Hair follicular keratinocyte (primary cell): ENCODE measurements around the gene TBCEL.

GRCh38 chr11:120527086-120527866, 15.7 kb downstream of the GRIK4 start:
- RAMPAGE, long total RNA = no peak

DNA sequence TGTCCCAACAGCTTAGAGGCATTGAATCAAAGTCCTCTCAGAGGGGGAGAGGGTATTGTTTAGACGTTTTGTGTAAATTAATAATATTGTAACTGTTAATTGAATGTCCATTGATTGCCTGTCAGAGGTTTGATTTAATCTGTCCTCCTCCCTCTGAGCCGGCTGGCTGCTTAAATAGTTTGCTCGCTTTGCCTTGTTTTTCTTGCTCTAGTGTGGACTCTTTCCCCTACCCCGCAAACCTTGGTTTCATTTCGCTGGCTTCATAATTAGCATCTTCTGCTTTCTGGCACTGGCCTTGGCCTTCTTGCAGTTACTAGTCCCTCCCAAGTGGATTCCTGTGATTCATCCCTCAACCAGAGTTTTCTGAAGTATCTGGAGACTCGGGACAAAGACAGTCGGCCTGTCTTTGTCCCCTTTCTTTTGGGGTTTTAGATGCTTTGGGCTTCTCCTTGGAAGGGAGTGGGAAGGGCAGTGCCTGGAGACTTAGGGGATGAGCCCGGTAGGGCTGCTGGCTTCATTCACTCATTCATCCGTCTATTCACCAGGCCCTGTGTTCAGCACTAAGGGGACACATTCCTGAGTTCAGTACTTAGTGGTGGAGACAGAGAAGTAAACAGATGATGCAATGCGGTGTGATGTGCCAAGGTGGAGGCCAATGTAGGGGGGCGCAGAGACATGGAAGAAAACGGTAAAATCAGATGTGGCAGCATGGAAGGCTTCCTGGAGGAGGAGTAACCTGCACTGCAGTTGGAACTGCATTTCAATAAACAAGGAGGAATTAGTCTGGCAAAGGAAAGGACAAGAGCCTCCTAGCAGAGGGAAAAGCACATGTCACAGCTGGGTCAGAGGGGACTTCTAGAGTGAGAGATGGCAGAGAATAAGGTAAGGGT, 21.1 kb downstream of the GRIK4 start:
- RAMPAGE, long total RNA = no peak

DNA sequence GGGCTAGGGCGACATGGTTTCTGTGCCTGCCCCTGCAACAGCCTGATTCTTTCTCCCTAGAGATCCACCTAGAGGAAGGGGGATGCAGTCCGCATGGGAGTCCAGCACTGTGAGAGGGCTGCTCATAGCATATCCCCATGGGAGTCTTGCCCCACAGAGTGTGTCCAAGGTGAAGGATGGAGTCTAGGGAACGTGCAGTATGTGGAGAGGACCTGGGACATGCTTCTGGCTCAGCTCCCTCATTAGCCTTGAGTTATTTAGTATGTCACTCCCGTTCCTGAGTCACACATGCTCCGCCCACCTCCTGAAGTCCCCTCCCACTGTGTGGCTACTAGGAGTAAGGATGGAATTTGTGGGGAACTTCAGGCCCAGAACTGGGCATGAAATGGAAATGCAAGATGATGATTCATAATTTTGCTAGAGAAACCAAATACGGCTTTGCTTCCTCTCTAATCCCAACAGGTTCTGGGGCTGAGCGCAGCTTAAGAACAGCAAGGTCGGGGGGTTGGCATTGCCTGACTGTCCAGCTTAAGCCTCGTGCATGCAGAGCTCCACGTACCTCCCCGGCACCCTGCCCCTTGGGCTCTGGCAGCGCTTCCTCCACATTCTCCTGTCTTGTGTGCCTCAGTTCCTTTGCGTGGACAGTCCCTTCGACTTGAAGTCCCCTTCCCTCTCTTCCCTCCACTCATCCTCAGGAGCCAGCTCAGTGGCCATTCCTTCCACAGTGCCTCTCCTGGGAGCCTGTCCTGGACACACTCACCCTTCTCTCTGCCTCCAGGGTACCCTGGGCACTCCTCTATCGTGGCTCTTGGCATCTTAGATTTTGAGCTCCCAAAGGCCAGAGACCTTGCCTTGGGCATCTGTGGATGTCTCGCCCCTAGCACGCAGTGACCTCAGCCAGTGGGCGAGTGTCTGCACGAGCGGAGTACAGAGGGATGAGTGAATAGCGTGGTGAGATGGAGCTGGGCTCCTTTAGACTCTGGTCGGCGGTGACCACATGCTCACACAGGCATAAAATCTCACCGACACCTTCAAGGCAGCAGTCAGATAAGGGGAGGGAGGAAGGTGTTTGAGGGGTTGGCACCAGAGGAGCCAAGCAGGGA, 35.3 kb downstream of the GRIK4 start:
- RAMPAGE, long total RNA = no peak

DNA sequence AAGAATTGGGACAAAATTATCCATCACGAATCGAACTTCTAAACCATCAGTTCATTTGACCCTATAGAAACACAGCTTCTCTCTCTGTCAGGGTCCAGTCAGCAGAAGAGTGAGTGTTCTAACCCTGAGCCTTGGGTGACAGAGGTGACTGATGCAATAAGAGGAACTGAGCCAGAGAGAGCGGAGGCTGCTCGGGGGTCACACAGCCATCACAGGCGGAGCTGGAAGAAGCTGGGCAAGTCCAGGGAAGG, 184.1 kb upstream of the TBCEL start:
- RAMPAGE, long total RNA = no peak

DNA sequence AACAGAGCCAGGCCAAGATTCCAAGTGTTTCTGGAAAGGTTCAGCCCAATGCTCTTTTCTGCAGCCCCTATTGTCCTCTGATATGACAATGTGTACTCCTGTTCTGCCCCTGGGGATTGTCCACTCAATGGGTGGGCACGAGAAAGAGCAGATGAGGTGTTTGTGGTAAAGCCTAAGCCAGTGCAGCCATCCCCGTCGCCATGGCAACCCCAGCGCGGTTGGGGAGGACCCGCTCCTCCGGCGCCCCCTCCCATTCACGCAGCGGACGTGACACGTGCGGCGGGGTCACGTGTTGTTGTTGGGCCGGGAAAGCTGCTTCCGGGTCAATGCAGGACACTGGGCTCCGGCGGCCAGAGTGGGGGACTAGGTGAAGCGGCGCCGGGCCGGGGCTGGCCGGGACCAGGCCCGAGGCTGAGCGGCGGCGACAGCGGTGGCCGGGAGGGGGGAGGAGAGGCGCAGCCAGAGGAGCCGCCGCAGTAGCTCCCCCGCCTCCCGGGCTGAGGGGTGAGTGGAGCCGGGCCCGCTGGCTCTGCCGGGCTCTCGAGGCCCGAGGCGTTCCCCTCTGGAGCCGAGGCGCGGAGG, at the start of gene TBCEL:
Gene TBCEL, plus strand, starts transcription at position 315 of the 582 bp plus-strand sequence.
- RAMPAGE, long total RNA = no peak

DNA sequence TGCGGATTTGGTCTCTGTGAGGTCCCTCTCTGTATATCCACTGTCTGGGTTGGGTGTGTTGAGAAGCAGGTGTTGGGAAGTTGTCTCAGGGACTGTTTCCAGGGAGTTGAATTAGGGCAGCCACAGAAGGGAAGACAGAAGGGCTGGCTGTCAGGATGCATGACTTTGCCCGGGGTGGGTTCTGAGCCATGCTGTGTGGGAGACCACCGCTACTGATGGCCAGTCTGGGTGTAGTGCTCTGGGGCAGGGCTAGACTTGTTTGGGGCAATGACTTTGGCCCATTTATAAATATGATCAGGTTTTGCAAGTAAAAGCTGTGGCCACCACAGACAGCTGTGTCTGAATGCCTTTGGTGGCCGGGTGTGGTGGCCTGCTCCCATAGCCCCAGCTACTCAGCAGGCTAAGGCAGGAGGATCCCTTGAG, 19.5 kb downstream of the SORL1 start:
- RAMPAGE, long total RNA = no peak

- RAMPAGE, long total RNA = no peak
These were observed 27.3 kb downstream of the SORL1 start for GRCh38 chr11:121479412-121479746.

DNA sequence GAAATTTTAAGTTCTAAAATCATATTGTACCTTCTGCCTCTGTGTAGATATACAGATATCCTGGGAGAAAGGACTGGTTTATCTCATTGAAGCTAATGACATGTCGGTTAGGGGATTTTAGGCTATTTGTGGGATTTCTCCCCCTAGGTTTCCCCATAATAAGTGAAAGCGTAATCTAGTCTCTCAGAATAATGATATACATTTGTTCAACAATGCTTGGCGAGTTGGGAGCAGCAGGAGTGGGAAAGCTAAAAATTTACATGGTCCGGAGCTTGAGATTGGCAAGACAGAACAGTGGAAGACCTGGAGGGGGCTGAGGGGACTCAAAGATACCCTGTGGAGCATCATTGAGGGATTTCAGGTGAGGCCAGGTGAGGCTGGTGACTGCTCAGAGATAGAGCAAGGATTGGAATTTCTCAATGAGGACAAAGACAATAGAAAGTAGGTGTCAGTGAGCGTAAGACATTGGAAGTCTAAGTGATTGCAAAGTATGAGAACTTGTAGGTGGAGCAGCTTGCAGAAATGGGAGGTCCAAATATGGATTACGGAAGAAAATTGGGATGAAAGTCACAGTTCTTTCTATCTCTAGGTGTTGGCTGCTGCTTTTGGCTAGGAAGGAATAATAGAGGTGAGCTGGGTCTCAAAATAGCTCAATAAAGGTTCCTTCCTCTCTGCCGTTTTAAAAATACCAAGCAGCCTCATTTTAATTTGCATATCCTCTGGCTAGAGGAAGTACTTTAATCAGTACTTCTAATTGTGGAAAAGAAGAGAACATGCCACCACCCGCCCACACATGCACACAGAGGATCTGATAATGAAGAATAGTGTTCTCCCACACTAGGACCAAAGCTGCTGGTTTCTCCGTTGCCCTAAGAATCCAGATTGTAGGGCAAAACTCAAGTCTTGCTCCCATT, 42.3 kb downstream of the SORL1 start:
- RAMPAGE, long total RNA = no peak

GRCh38 chr11:121496972-121497534, 44.9 kb downstream of the SORL1 start:
- RAMPAGE, long total RNA = no peak

GRCh38 chr11:121543215-121543917, 91.3 kb downstream of the SORL1 start:
- RAMPAGE, long total RNA = no peak

GRCh38 chr11:121572279-121572859, 120.3 kb downstream of the SORL1 start:
- RAMPAGE, long total RNA = no peak

DNA sequence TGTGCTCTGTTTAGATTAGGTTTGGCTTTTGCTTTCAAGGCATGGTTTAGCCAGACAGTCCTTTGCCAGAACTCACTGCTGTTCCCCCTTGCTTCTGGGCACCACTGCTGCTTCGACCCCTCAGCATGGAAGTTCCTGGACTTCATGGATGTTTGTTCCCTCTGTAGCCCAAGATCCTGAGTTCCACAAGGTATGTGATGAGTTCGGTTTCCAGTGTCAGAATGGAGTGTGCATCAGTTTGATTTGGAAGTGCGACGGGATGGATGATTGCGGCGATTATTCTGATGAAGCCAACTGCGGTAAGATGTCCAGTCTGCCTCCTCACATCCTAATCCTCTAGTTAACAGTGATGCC, 137.0 kb downstream of the SORL1 start:
- RAMPAGE, long total RNA = no peak

GRCh38 chr11:121589768-121590988, 138.1 kb downstream of the SORL1 start:
- RAMPAGE, long total RNA = no peak

DNA sequence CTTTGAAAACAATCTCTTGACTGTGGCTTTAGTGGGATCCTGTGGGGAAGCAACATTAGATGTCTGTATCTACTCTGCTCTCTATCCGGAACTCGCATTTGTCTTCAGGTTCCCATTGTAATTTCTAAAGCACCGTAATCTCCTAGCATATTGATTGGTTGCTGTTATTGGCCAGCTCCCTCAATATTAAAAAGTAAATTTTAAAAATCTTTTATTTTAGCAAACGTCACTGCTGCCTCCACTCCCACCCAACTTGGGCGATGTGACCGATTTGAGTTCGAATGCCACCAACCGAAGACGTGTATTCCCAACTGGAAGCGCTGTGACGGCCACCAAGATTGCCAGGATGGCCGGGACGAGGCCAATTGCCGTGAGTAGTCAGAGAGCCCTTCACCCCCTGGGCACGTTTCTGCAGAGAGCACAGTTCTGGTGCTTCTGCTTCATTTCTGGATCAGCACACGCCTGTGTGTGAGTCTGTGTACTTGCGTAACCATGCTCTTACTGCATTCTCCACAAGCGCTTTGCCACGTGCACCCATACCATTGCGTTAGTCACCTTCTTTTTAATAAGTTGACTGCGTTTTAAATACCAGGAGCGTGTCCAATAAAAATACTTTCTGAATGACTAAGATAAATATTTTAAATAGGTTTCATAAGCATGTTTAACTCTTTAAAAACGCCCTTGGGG, 143.4 kb downstream of the SORL1 start:
- RAMPAGE, long total RNA = no peak

DNA sequence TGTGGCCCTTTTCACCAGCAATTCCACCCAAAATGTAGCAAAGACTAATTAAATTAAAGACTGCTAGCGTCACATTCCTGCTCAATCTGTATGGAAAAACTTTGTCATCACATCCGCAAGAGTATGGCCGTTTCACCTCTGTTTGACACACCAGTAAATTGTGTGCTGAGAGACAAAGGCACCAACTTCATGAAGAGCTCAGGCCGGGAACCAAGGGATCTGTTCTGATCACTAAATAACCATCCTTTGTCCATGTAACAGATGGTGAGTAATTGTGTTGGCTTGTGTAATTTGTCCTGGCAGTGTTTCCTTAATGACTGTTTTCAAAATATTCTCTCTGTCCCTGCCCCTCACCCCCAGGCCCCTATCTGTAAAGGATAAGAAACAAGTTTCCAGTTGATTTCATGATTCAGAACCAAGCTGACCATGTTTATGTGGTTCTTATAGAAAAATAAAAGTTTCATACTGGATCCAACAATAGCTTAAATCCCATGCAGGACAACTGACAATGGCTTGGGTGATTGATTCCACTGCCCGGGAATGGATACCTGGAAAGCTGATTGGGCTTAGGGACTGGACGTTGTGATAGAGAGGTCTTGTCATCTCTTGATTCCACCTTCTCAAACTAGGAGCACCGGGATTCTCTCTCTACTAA, 210.1 kb downstream of the SORL1 start:
- RAMPAGE, long total RNA = no peak

- RAMPAGE, long total RNA = no peak
These were observed 19.4 kb downstream of the BLID start for GRCh38 chr11:122096636-122096981.

GRCh38 chr11:122152072-122152432, 36.0 kb upstream of the BLID start:
- RAMPAGE, long total RNA = no peak

DNA sequence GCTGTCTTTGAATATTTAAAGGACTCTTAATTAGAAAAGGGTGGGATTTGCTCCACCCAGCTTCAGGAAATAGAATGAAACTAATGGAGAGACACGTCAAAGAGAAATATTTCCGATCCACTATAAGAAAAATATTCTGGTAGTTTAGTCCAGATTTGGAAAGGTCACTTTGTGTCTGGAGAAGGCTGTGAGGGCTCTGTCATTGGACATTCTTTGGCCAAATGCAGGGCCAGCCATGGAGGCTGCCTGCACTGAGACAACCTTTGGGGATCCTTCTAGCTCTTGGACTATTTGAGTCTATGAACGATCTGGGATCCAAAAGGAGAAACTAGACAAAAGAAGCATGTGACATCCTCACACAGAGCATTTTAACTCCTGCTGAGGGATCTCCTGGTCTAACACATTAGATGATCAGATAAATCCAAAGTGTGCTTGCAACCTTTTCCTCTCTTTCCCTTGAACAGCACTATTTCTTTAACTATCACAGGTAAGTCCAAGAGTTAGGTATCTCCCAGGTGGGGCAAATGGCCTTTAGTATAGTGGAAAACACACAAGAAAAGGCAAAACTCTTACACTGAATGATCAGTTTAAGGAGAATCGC, 89.4 kb upstream of the BLID start:
- RAMPAGE, long total RNA = no peak

- RAMPAGE, long total RNA = no peak
These were observed 220.7 kb upstream of the BLID start for GRCh38 chr11:122336839-122337053.

DNA sequence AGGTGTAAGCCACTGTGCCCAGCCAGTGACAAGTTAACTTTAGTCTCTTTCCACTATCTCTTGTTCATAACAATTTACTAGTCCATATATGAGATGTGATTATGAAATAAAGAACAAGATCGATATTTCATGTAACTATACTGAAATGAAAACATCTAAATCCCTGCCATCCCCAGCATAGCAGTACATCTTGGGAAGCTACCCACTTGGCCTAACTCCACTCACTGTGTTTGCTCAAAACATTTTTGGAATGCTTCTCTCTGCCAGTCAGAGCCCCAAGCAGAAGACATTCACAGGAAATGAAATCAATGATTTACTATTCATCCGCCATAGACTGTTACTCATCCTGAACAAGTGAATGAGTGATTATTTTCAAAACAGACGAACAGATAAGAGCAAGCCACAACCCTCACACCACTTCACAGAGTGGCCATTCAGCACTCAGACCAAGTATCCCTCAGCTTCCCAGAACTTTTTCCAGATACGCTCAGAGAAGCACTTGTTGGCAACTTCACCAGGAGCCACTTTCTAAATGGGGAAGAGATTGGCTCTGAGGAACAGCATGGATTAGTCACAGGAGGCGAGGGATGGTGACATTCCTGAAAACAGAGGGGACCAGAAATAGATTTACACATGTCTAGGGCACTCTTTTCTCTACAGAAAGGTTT, 13.1 kb upstream of the UBASH3B start:
- RAMPAGE, long total RNA = no peak